Measurements from ENCODE around the genes LDHD, CTRB1, BCAR1, CFDP1, VAT1L and CLEC3A.

DNA sequence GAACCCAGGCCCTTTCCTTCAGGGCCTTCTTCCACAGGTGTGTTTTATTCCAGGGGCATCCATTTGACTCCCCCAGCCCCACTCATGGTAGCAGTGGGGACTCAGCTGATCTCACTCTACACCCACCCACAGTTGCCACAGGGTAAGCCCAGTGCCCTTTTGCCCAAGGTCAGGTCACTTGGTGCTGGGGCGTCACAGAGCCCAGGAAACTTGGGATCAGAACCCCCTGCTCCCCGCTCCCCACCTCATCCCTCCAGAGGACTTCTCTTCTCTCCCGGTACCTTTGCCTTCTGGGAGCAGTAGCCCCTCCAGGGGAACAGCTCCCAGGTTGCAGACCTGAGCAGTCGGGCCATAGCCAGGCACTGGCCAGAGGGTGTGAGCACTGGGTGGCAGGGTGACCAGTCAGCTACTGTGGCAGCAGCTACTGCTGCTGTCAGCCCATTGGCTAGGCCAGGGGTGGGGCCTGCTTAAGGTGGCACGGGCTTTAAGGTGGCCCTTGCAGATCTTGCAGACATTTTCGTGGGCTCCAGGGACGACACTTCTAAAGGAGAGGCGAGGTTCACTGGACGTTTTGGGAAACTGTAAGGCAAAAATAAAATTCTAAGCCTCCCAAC, at the start of gene LDHD:
LDHD (minus strand) TSS at position 413 of the 614 bp plus-strand sequence.
- PRO-cap, result bidirectional peak, plus-strand start at position 510 of the sequence, minus-strand start at position 377 of the sequence

GRCh38 chr16:75218265-75219495, at the start of gene CTRB1:
TSS of gene CTRB1 (plus strand) at chr16:75218988.
- PRO-cap, result no peak

DNA sequence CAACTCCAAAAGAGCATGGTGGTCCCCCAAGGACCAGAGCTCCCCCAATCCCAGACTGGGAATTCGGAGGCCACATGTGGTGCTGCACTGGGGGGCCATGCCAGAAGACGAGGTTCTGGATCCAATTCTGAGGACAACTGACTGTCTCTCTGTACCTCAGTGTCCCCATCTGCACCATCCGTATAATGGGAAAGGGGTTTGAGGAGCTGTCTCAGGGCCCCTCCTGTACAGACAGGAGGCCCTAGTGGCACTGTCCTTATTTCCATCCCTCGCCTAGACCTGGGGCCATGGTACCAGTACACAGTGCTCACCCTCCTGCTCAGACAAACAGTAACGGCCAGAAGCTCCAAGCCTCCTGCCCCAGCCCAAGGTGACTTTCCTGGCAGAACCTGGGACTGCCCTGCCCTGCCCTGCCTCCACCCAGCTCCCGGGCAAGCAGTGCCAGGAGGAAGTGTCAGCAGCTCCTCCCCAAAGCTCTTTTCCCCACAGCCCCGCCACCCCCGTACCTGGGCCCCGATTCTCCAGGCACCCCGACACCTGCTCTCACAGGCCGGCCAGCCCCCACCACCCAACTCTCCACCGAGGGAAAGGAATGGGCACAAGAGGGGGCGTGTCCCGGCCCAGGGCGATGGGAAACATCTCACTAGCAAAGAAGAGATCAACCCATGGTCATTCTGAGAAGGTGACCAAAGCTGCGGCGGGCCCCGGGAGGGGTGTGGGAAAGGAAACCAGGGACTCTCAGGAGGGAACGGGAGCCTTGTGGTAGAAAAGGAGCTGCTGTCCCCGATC, 1.4 kb downstream of the BCAR1 start:
- PRO-cap, result no peak

DNA sequence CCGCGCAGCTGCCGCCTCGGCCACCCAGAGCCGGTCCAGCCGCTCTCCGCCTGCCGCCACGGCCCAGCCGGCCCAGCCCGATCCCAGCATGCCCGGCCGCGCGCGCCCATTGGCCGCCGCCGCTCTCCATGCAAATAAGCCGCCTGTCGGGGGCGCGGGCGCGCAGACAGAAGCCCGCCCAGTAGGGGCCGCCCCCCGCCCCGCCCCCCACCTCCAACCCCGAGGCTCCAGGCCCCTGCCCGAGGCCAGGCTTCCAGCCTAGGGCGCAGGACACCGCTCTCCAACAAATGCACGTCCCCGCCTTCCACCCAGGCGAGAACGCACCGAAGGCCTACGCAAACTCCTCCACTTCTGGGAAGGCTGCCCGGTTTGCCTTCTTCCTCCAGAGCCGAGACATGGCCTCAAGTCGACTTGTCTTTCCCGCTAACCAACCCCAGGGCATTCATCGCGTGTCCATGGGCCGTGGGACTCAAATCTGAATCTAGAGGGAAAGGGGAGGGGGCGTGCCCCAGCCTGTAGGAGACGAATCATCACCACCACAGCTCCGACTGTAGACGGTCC, at the start of gene BCAR1:
BCAR1 (minus strand) TSS at position 37 of the 561 bp plus-strand sequence.
- PRO-cap, result bidirectional peak, plus-strand start at position 315 of the sequence, minus-strand start at position 35 of the sequence

DNA sequence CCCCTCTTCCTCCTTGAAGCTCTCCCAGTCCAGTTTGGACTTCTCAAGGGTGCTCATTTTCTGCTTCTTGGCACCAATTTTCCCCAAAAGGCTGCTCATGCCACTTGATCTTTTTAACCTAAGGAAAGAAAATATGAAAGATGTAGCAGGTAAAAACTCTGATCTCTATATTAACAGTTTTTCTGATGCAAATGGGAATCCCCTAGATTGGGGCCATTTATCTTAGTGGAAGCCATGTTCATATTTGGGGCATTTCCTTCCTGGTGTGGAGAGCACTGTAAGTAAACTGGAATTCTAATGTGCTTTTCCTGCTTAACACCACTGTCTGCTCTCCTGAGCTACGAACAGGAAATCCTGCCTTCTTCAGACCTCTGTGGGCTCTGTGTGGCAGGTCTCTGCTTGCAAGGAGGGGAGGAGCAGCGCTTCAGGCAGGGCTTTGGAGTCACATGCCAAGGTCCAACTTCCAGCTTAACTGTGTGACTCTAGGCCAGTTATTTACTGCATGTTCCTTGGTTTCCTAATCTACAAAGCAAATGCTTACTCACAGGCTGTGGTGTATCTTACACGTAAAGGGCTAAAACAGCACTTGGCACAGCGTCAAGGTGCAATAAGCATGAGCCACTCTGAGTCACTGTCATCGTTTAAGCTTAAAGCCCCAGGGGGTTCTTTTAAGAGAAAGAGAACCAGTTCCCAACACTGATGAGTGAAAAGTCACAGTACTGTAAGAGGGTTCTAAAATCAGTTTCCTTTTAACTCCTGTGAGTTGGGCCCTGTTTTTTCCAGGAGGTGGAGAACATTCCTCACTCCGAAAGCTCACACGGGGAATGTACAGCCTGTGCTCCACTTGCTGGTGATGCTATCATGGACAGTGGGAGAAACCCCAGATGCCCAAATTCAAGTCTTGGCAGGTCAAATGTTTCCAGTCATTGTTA, 53.9 kb upstream of the BCAR1 start:
- PRO-cap, result unidirectional peak, minus-strand start at position 386 of the sequence

GRCh38 chr16:75432697-75433681, at the start of gene CFDP1:
TSS of gene CFDP1 (minus strand) at chr16:75433503.
- PRO-cap, result bidirectional peak, plus-strand start at chr16:75433124, minus-strand start at chr16:75432973; bidirectional peak, plus-strand start at chr16:75433812, minus-strand start at chr16:75433481

GRCh38 chr16:75434316-75434924, 1.1 kb upstream of the CFDP1 start:
- PRO-cap, result no peak

- PRO-cap, result no peak
Observed at GRCh38 chr16:75516134-75516912, 19.6 kb downstream of the CHST5 start.

DNA sequence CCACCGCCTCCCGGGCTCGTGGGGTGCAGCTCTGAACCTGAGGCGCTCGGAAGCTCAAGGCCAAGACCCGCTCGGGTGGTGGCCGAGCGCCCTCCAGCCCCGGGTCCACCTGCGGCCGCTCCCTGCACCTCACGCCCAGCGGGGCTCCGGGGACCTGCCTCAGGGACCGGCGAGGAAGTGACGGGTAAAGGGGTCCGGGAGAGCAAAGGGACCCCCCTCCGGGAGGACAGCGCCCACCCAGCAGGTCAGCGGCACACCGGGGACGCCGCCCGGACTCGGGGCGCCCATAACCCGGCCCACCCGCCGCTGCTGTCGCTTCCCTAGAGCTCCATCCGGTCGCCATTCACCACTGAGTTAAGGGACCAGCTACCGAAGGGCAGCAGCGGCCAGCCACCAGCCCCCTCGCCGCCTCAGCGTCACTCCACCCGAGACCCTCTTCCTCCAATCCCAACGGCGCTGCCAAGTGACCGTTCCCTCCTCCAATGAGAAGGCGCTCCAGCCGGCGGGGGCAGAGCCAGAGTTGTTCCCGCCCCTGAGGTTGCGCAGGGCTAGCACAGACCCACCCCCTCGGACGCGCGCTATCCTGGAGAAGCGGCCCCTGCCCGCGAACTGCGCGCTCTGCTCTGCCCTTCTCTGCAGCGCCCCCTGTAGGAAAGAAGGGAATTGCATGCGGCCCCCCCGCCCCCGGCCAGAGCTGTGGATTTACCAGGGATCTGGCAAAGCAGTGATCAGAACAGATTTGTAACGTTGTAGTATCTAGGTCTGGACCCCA, 18.8 kb downstream of the CHST5 start:
- PRO-cap, result bidirectional peak, plus-strand start at position 570 of the sequence, minus-strand start at position 418 of the sequence

DNA sequence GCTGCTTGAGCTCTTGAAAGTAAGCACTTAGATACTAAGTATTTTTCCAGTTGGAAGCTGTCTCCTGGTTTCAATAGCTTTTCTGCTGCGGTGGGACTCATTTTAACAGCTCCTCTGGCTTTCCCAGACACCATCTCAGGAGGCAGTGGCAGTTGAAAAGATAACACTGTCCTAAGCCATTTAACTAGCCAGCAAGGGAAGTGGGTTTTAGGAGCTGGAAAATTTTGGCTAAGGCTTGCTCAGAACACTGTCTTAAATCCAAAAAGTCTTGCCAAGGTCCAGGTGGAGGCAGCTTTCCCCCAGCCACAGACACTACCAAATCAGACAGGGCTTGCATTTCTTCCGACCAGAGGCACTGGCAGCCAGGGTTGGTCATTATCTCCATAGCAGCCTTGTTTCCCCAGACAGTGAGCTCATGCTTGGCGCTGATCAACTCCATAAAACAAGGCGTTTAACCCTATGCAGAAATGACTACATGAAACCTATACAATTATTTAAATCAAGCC, 24.8 kb downstream of the GABARAPL2 start:
- PRO-cap, result unidirectional peak, minus-strand start at position 357 of the sequence

- PRO-cap, result no peak
Observed at GRCh38 chr16:76900302-76900677, 290.7 kb upstream of the MON1B start.

DNA sequence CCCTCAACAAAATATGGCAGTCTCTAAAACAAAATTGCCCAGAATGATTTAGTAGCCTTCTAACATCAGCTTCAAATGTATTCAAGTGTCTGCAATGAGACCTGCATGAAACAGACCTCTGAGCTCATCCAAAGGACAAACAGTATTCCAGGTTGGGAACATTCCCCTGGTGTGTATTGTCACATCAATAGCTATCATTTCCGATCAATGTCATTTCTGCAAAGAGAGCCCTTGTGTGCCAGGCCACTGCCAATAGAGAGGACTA, 12.0 kb upstream of the VAT1L start:
- PRO-cap, result no peak

DNA sequence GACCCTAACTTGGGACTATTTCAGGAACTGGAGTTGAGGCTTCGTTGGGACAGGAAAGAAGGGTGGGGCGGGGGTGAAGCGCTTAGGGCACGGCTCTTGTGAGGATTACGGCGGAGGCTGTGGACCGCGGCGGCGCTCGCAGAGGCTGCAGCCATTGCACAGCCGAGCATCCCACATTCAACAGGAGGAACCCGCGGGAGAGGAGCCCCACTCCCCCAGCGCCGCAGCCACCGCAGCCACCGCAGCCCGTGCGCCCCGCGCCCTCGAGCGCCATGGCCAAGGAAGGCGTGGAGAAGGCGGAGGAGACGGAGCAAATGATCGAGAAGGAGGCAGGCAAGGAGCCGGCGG, at the start of gene VAT1L:
VAT1L (plus strand) TSS at position 154 of the 348 bp plus-strand sequence.
- PRO-cap, result unidirectional peak, plus-strand start at position 176 of the sequence

GRCh38 chr16:77859521-77859925, 71.2 kb downstream of the VAT1L start:
- PRO-cap, result unidirectional peak, plus-strand start at chr16:77859782

DNA sequence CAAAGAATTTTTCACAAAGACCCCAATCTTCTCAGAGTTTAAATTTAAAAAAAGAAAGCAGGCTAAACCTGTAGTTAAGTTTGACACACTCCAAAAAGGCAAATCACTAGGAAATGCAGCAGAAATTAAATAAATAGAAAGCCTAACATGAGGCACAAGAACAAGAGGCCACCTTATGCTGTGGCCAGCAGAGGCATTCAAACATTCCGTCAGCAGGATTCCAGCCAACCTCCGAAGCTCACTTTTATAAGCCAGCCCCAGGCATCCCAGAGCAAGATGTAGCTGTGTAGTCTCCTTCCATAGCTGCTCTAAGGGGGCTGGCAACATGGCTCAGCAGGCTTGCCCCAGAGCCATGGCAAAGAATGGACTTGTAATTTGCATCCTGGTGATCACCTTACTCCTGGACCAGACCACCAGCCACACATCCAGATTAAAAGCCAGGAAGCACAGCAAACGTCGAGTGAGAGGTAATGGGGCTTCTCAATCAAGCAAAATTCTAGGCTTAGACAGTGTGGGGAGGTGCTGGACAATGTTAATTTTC, at the start of gene CLEC3A:
CLEC3A (plus strand) TSS at position 274 of the 541 bp plus-strand sequence.
- PRO-cap, result no peak

GRCh38 chr16:78517472-78517819, 418.0 kb downstream of the WWOX start:
- PRO-cap, result no peak

GRCh38 chr16:78896107-78896955, 704.2 kb downstream of the MAF start:
- PRO-cap, result no peak

- PRO-cap, result no peak
Observed at GRCh38 chr16:79595194-79595633, 5.3 kb downstream of the MAF start.

- PRO-cap, result no peak
Observed at GRCh38 chr16:79712210-79712640, 111.7 kb upstream of the MAF start.

- PRO-cap, result no peak
Observed at GRCh38 chr16:79850377-79850764, 249.8 kb upstream of the MAF start.